ENCODE measurements around a stretch of chr4.

GRCh38 chr4:5032951-5033921 lies 14.0 kb upstream of the CYTL1 start:
- RRBS: no CpG with 5 or more reads among the region's 18 CpGs

GRCh38 chr4:5709966-5710730 lies 853 bp upstream of the EVC start:
- RRBS: no CpG with 5 or more reads among the region's 4 CpGs

DNA sequence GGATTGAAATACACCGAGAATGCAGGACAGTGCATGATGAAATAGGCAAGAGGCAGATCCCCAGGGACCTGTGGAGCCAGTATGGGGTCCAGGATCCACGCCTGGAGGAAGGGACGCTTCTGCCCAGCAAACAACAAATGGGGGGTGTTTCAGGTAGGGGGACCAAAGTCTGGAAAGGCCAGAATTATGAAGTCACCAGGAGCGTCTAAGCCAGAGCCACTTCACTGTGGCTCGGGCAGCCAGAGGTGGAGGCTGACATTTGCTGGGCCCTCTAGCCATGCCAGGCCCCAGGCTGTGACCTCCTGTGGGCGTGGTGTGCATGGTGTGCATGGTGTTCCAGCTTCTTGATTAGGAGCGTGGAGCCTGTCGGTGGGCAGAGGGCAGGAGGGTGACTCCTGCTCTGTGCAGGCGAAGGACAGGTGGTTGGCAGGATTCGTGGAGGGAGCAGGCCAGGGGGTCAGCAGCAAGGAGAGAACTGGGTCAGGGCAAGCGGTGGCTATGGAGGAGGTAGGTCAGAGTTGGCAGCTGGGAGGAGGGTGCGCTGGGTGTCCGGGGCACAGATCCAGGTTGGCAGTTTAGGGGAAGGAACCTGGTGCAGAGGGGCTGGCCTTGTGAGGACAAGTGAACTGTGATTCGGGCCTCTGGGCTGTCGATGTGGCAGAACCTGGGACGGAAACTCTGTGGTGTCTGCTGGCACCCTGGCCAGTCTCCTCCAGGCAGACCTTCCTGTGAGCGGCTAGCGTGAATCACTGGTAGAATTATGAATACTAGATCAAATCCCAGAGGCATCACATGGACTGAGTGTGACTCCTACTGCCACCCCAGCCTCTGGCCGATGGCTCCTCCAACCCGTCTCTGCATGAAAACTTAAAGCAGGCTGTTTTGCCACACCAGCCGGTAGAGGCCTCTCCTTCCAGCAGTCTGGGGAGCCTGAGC lies 19.9 kb downstream of the EVC start:
- RRBS: no CpG with 5 or more reads among the region's 21 CpGs

DNA sequence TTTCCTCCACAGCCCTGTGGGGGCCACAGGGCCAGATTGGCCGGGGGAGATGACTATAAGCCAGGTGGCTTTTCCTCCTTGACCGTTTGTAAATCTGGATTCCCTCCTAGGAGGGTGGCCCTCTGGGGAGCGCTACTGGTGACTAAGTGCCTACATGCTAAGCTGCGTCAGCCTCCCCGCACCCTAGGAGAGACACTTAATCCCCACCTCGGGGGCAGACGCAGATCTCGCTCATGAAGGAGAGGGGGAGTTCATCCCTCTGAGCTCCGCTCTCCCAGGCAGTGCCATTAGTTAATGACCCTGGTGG lies 41.4 kb downstream of the EVC start:
- RRBS: no CpG with 5 or more reads among the region's 9 CpGs

GRCh38 chr4:5825376-5825834 lies 67.5 kb downstream of the CRMP1 start:
- RRBS: no CpG with 5 or more reads among the region's 12 CpGs

DNA sequence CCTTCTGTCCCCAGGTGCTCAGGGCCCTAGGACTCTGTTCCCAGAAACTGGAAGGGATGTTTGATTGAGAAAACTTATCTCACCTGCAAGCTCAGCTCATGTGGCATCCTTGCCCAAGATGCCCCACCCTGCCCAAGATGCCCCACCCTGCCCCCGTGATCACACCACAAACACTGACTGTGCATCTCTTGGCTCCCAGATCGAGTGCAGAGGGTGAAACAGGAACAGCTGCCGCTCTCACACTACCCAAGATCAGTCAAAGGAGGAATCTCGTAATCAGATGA lies 27.8 kb downstream of the JAKMIP1 start:
- RRBS: no CpG with 5 or more reads among the region's 4 CpGs

GRCh38 chr4:6201528-6202214 lies 1.3 kb upstream of the JAKMIP1 start:
- RRBS: no CpG with 5 or more reads among the region's 10 CpGs

GRCh38 chr4:6273078-6273536 lies 3.5 kb downstream of the WFS1 start:
- RRBS: no CpG with 5 or more reads among the region's 7 CpGs

- RRBS: 27% methylated on average over 1 of the region's 4 CpGs
Measured at GRCh38 chr4:6273565-6273943, 3.9 kb downstream of the WFS1 start.

GRCh38 chr4:6324618-6325586 lies 55.3 kb downstream of the WFS1 start:
- RRBS: 73% methylated on average over 3 of the region's 30 CpGs

GRCh38 chr4:6470323-6471404 lies 1.8 kb downstream of the PPP2R2C start:
- RRBS: 1% methylated on average over 59 of the region's 99 CpGs

GRCh38 chr4:6528757-6529561 lies 46.0 kb upstream of the MAN2B2 start:
- RRBS: no CpG with 5 or more reads among the region's 17 CpGs

GRCh38 chr4:6687802-6688633 lies 5.7 kb upstream of the S100P start:
- RRBS: no CpG with 5 or more reads among the region's 18 CpGs

GRCh38 chr4:6749262-6749996 lies 33.1 kb upstream of the KIAA0232 start:
- RRBS: no CpG with 5 or more reads among the region's 20 CpGs

- RRBS: 50% methylated on average over 3 of the region's 22 CpGs
Measured at GRCh38 chr4:6749997-6750664, 32.4 kb upstream of the KIAA0232 start.

DNA sequence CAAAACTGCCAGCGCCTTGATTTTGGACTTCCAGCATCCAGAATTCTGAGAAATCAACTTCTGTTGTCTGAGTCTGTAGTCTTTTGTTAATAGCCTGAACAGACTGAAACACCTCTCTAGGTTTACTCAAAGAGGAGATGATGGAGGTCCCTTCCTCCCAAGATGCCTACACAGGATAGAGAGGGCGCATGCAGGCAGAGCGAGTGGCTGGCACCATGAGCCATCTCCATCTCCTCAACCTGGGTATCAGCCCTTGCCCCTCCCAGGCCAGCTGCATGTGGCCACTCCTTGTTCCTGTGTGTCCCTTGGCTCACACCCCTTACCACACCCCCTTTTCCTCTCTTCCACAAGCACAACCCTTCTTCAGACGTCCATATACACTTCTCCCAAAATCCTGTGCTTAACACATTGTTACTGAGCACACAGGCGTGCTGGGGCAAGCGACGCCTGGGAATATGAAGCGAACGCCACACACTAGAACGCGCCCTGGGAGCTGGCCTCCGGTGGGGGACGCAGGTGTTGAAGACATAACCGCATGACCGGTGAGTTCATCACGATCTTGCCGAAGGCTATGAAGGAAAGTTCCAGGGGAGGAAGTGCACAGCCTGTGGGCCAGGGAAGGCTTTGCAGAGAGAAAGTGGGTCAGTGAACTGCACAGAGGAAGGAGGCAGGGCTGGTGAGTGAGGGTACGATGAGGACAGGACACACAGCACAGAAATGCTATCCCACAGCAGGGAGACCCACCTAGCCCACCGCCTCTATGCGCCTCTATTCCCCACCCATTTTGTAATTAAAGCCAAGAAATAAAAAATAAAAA lies 19.1 kb upstream of the KIAA0232 start:
- RRBS: no CpG with 5 or more reads among the region's 20 CpGs

DNA sequence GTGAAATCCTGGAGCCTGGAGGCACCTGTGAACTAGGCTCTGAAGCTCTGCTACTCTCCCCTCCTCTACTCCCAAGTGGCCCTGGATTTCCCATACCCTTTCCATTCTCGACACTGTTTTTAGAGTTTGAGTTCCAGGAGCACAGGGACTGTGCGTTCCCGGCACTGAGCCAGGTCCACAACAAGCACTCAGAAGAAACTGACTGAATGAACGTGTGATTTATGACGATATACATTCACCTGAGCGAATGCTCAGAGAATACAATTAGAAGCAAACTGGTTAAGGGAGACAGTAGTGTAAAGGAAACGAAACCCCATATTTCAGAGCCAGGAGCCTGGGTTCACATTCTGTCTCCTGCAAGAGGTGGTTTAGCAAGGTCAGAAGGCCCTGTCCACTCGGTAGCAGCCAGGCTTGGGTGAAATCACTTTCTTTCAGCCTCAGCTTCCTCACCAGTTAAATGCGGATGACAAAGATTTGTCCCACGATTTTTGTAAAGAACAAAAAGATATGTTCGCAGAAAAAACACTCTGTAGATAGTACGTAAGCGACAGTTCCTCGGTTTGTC lies 1.4 kb upstream of the KIAA0232 start:
- RRBS: no CpG with 5 or more reads among the region's 14 CpGs

- RRBS: no CpG with 5 or more reads among the region's 12 CpGs
Measured at GRCh38 chr4:6795739-6796535, 13.4 kb downstream of the KIAA0232 start.

- RRBS: no CpG with 5 or more reads among the region's 8 CpGs
Measured at GRCh38 chr4:6839827-6840803, 57.6 kb downstream of the KIAA0232 start.

DNA sequence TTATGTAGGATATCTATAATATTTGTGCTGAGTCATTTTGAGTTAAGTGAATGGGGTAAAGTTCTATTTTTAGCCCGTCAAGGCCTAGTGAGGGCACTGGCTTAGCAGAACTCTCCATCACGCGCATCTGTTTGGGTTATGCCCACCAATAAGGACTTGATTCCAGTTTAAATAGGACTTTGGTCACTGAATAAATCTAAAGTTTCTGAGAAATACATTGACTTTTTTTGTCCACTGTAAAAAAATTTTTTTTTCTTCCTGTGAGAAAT lies 53.6 kb upstream of the TBC1D14 start:
- RRBS: no CpG with 5 or more reads among the region's 3 CpGs

Data from CMK (cell line).